Fibroblast of the aortic adventitia (primary cell): ENCODE measurements around a stretch of chr16.

DNA sequence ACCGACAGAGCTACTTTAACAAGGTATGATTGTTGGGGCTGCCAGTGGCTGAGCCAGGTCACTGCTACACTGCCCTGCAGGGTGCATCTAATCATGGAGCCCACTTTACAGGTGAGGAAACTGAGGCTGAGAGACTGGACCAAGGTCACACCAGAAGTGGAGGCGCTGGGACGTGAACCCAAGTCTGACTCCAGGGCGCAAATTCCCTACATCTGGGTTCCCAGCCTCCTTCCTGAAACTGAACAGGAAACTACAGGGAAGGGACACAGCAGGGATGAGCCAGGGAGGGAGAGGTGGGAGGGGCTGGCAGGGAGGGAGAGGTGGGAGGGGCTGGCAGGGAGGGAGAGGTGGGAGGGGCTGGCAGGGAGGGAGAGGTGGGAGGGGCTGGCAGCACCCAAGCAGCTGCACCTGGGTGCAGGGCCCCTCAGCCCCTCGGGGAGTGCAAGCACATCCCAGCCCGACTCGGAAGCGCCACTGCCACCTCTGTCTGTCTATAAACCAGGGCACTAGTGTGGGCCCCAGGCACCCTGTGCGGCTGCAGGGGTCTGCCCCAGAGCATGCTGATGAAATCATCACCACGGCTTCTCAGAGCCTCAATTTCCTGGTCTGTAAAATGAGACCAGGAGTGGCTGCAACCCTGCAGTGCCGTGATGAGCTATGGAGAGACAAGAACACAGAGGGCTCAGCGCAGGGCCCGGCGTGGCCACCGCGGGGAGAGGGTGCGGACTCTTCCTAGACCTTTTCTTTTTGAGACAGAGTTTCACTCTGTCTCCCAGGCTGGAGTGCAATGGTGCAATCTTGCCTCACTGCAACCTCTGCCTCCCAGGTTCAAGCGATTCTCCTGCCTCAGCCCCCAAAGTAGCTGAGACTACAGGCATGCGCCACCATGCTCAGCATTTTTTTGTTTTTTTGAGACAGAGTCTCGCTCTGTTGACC is 53.0 kb upstream of the RRN3 start:
- CAGE, long polyA plus RNA = no peak

DNA sequence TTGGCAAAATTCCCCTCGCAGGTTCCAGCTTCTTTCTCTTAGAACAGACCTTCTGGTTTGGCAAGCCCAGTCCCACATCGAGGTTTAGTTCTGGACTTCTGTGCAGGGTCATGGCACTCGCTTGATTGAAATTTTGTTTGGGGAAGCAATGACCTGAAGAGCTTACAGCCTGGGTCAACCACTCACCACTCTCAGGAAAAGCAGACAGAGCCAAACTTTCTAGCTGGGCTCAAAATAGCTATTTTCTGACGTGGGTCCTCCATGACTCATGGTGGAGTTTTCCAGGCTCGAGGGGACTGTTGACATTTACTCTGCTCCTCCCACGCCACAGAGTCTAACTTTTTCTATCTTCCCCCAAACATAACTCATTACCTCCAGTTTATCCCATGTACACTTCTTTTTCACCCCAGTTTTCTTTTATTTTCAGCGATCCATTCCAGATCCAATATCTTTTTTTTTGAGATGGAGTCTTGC is 55.1 kb downstream of the BMERB1 start:
- CAGE, long polyA plus RNA = no peak

GRCh38 chr16:15501988-15502900 is 67.9 kb downstream of the BMERB1 start:
- CAGE, long polyA plus RNA = no peak

DNA sequence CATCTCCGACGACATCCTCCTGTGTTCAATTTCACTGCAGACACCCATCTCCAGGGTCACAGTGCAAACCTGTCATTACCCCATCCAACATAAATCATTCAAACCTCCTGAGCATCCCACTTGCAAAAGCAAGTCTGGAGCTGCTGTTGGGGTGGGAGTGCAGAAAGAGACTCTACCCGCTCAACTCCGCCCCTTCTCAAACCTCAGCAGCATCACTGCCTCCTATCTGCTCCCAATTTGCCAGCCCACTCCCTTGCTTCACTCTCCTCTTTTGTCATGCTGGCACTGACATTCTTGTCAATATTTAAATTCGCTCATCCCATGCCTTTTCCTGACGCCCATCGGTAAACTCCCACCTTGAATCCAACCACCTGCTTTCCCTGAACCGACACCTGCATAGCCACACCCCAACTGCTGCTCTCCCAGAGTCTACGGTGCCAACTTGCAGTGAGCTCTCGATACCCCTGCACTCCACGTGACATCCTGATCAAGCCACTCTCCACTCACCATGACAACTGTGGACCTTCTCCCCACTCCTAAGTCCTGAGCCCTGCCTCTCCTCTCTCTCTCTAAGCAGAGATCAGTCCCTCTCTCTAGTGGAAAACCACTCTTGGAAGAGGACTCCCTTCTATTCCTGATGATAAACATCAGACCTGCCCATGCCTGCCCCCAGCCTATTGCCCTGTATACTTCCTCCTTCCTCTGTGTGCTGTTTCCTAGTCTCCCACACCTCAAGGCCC is 36.8 kb downstream of the MARF1 start:
- CAGE, long polyA plus RNA = no peak

- CAGE, long polyA plus RNA = no peak
Observed at GRCh38 chr16:15607554-15608168, 35.3 kb downstream of the MARF1 start.

DNA sequence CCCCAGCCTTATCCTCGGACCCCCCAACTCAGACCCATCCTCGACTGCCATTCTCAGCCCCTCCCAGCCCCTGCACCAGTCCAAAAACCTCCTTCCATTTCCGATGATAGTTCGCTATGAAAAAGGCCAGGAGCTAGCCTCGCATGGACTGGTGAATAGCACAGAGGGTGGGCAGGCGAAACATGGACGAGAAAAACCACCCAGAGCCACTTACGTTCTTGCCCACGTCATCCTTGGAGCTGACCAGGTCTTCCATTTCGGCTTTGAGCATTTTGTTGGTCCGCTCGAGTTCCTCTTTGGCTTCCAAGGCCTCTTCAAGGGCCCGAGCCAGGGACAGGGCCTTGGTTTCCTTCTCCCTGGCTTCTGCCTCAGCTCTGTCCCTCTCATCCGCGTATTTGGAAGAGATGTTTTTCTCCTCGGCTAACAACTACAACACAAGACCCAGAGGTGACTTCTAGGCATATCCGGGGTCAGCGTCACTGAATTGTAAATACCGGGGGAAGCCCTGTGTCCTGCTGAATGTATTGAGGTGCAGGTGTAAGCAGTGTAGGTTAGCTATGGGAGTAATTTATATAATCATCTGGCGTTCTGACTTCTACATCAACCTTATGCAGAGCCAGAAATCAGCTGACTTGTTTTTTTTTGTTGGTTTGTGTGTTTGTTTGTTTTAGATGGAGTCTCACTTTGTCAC is 71.3 kb downstream of the NDE1 start:
- CAGE, long polyA plus RNA = no peak

DNA sequence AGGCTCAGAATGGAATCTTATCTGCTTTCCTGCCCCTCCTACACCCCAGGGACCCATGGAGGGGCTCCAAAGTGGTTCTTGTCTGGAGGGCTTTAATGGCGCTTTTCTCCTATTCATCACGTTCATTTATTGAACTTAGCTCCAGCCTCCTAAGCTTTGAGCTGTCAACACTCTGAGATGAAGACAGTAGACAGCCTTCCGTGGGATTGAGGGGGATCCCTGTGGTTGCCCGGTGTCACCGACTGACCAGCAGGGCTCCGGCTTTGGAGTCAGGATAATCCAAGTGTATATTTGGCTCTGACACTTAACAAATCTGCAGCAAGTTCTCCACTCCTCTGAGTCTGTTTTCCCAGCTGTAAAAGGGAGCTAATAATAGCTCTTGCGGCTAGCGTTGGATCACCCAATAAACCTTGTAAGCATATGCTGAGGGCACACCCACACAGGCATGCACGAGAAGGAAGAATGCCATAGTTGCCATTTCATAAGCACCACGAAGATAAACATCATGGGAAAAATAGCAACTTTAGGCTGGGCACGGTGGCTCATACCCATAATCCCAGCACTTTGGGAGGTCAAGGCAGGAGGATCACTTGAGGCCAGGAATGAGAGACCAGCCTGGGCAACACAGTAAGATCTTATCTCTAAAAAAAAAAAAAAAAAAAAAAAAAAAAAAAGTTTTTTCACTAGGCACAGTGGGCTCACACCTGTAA is 44.8 kb downstream of the MYH11 start:
- CAGE, long polyA plus RNA = no peak

- CAGE, long polyA plus RNA = no peak
Observed at GRCh38 chr16:15847617-15847872, 9.3 kb downstream of the MYH11 start.

GRCh38 chr16:15951756-15952251 is 2.4 kb downstream of the ABCC1 start:
- CAGE, long polyA plus RNA = no peak

GRCh38 chr16:15976738-15977702 is 27.6 kb downstream of the ABCC1 start:
- CAGE, long polyA plus RNA = no peak

GRCh38 chr16:16025018-16025533 is 75.7 kb downstream of the ABCC1 start:
- CAGE, long polyA plus RNA = no peak

DNA sequence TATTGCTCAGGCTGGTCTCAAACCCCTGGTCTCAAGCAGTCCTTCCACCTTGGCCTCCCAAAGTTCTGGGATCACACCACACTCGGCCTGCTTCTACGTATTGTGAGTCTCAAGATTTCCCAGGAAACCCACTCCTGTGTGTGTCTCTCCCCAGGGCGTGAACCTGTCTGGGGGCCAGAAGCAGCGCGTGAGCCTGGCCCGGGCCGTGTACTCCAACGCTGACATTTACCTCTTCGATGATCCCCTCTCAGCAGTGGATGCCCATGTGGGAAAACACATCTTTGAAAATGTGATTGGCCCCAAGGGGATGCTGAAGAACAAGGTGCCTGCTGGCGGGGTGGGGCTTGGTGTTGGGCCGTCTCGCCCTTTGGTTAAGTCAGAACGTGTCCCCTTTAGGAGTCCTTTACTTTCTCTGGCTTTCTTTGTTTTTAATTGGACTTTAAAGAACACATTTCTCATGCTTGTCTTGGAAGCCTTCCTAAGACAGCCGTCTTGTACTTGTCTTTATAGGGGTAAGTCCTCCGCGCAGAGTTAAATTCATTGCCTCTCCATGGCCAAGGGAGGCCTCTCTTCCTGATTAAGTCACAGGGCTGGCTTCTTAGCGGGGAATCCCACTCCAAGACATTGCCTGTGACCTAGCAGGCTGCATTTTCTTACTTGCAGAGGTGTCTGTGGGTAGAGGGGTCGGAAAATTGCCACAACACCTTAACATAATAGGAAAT is 136.5 kb downstream of the ABCC6 start:
- CAGE, long polyA plus RNA = no peak

DNA sequence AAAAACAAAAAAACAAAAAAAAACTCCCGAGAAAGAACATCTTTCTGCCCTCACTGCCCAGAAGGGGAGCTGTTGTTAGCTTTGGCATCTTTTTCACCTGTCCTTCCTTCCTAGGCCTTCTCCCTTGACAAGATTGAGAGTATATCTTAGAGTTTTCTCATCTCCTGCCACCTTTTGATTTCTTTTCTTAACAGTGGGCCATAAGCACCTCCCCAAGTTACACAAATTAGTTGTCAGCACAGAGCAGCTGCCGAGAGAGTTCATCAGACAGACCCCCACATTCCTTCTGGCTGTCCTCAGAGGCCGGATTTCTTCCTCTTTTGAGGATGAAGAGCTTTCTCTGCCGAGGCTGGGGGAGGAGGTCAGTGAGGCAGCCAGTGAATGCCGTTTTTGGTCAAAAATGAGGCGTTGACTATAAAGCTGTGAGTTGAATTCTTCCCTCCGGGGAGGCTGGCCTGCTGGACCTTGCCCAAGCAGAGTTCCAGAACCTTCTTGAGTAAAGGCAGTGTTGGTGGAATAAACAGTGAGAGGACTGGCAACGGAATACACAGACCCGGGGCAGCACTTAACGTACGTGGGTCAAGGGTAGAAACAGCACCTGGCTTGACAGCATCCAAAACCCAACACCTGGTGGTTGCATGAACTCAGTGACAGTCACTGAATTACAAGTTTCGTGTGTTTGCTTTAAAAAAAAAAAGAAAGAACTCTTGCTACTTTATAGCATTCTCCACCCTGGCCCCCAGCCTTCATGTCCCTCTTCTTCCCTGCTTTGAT is 126.9 kb downstream of the ABCC6 start:
- CAGE, long polyA plus RNA = no peak

GRCh38 chr16:16131473-16132173 is 91.7 kb downstream of the ABCC6 start:
- CAGE, long polyA plus RNA = no peak

DNA sequence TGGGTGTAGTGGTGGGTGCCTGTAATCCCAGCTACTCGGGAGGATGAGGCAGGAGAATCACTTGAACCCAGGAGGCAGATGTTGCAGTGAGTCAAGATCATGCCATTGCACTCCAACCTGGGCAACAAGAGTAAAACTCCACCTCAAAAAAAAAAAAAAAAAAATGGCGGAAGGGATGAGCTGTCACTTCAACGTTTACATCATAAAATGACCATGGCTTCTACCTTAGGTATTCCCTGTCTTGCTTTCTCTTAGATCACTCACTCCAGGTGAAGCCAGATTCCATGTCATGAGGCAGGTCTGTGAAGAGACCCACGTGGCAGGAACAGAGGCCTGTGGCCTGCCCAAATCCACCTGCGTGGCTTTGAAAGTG is 498.2 kb downstream of the XYLT1 start:
- CAGE, long polyA plus RNA = no peak

- CAGE, long polyA plus RNA = no peak
Observed at GRCh38 chr16:17302985-17303422, 167.8 kb downstream of the XYLT1 start.

DNA sequence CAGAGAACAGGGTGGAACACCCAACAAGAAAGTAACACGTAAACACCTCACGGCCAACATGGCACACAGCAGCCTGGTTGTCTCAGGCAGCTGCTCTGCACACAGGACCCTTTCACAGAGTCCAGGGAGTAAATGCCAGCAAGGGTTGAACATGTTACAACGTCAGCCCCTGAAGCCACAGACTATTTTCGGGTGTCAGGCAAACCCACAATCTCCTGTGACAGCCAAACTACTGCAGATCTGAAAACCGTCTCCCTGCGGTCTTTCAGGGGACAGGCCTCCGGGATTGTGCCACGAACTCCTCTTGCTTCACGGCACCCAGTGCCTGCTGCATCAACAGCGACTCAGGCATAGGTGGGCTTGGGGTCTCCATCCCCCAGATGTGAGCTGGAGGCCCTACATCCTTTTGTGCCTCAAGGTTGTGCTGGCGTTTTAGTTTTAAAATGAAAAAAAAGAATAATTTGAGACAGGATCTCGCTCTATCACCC is 127.7 kb downstream of the XYLT1 start:
- CAGE, long polyA plus RNA = no peak

DNA sequence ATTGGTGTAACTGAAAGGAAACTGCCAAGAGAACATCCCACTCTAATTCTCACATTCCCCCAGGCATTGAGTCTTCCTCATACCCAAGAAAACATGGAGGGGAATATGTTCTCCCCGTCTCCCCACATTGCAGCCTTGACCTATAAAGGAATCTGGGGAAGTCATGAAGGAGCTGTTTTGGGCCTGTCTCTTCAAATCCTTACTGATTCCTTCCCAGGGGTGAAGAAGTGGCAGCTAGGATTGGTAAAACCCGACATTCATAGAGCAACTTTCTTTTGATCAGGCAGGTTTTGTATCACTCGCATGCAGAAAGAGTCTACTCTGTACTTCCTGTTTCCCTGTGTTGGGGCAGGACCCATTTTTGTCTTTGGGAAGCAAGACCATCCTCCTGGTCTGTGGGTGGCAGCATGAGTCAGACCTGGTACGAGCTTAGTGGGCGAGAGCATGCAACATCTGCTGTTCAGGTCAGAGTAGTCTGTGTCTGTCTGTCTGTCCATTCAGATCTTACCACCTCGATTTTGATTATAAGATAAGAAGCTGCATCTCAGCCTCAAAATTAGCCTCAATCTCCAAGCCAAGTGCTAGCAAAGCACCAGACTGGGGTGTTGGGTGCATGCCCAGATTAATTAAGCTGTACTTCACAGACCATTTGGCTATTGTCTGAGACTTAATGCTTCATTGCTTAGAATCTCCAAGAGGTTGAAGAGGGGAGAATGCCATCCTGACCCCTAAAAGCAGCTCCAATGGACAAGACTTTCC is 111.0 kb downstream of the XYLT1 start:
- CAGE, long polyA plus RNA = no peak

DNA sequence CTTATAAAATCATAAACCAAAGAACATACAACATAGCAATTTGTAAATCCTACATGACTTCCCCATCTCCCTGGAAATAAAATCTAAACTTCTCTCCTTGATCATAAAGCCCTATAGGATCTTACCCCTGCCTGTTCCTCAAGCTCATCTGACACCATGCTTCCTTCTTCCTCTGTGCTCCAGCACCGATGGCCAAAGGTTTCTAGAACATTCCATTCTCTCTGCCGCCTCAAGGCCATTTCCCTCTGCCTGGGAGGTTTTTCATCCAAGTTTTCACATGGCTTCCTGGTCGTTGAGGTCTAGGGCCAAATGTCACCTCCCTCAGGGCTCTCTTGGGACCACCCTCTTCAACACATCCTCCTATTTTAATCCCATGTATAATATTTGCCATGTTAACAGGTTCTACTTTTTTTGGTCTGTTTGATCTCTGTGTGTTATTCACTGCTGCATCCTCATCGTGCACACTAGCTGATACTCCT is 78.7 kb downstream of the XYLT1 start:
- CAGE, long polyA plus RNA = no peak

- CAGE, long polyA plus RNA = no peak
Observed at GRCh38 chr16:17468905-17469299, 1.9 kb downstream of the XYLT1 start.